Metastatic Liver Carcinoma in the Lung (tissue), 2 donors: ENCODE results near the genes NR2F1 and SPATA9.

DNA sequence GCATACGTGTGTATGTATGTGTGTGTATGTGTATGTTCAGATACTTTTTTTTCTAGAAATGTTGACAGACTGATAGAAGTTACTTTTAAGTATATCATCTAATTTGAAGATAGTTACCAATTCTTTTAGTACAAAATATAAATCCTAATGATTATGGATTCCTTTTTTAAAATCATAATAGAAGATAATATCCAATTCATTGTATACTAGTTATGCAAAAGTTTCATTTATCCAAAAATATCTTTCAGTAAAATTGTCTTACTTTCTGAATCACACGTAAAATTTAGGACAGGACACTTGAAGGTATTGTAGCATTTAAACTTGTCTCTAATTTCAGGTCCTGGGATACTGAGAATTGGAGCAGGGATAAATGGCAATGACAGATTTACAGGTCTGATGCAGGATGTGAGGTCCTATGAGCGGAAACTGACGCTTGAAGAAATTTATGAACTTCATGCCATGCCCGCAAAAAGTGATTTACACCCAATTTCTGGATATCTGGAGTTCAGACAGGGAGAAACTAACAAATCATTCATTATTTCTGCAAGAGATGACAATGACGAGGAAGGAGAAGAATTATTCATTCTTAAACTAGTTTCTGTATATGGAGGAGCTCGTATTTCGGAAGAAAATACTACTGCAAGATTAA, 99.1 kb downstream of the ADGRV1 start:
- PRO-cap, 2 experiments: no peak in any of the 2 experiments

- PRO-cap, 2 experiments: no peak in any of the 2 experiments
These were observed 330.2 kb downstream of the ADGRV1 start for GRCh38 chr5:90888758-90889220.

DNA sequence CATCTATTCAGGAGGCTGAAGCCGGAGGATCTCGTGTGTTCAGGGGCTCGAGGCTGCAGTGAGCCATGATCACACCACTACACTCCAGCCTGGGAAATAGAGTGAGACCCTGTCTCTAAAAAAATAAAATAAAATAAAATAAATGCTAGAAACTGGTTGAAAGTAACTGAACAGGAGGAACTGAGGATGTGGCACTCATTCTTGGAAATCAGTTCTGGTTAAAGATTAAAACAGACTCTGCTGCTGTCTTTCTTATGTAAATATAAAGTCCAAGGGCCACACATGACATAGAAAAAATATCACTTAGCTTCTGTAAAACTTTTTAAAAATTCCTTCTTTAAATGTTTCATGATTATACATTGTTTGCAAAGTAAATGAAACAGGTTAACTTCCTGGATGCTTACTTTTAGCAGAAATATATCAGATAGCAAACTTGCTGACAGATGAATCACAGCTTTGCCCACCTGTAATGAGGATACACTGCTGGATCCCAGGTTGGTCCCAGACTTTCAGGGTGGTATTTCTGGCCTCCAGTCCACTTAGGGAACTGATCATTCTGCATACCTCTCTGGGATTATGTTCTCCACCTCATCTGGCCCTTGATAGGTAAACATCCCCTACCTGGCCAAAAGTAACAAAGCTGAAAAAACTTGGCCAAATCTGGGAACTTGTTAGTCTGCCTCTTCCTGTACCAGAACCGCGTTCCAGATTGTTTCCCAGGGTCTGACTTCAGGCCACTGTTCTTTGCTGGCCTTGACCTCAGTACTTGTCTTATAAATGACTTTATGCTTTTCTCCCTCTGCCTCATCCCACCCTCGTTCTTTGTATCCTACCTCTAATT, 340.5 kb downstream of the ADGRV1 start:
- PRO-cap, 2 experiments: no peak in any of the 2 experiments

GRCh38 chr5:90915255-90915527, 356.6 kb downstream of the ADGRV1 start:
- PRO-cap, 2 experiments: no peak in any of the 2 experiments

- PRO-cap, 2 experiments: no peak in any of the 2 experiments
These were observed 268.6 kb downstream of the ARRDC3 start for GRCh38 chr5:91114297-91115079.

DNA sequence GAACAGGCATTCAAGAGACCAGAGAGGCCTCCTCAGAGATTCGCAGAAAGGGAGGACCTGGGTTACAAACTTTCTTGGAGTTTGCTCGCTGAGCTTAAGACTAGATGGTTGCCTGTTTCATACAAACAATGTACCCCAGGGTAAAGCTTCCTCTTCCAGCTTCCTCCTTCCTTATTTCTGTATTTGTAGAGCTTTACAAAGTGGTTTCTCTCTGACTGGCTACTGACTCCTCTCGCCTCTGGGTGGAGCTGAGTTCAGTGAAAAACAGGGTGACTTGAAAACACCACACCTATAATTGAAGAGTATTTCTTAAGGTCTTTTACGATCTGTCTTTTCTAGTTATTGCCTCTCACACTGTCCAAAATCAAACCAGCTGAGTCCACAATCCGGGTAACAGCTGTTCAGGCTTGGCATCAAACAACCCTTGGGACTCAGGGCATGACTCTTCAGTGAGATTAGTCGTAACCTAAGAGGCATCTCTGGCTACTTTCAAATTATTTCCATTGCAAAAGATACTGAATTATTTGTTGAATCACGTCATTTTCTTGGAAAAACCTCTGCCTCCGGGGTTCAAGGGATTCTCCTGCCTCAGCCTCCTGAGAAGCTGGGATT, 200.3 kb downstream of the ARRDC3 start:
- PRO-cap, 2 experiments: no peak in any of the 2 experiments

- PRO-cap, 2 experiments: peak in 2 of 2 experiments; most common plus-strand start chr5:91380192 (in 1); most common minus-strand start chr5:91380062 (in 1)
These were observed 3.2 kb downstream of the ARRDC3 start for GRCh38 chr5:91379691-91380482.

DNA sequence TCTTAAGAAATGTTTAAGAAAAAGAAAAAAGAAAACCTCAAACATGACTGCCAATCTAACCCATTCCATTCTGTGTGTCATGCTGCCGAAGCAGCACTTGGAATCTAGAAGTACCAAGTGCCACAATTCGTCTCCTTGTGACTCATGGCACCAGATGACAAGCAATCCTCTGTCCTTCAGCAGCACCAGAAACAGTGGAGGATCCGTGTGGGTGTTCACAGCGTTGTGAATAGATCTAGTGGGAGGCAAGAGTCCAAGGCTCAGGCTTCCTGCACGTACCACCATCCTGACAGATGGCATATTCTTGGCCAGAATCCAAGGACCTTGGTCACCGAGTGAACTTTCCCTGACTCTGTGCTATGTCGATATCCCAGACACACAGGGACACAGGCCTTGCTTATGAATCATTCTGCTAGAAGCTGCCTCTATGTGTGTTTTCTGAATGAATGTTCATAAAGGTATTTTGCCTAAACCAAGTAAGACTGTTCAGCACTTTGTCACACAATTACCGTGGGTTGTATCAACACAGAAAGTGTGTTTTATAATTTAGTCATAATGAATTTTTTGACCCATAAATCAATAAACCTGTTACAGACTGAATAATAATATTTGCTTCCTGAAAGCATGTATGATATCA, 504.4 kb upstream of the NR2F1 start:
- PRO-cap, 2 experiments: no peak in any of the 2 experiments

DNA sequence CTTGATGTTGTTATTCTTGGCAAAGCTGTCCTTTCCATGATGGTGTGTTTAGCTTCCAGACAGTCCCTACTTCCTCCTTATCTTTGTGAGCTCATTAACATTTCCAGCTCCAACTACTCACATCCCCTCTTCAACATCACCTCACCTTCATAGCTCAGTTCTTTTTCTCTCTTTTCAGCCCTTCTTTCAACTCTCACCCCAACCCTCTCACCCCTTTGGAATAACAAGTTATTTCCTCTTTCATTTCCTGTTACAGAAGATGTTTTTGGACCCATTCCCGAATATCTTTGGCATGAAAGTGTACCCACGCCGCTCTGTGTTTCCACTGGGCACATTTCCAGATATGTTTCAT, 223.5 kb upstream of the NR2F1 start:
- PRO-cap, 2 experiments: no peak in any of the 2 experiments

GRCh38 chr5:93583015-93583825, at the start of gene NR2F1:
NR2F1 (plus strand) TSS chr5:93583222.
- PRO-cap, 2 experiments: peak in 2 of 2 experiments; most common plus-strand start chr5:93583068 (in 1)

DNA sequence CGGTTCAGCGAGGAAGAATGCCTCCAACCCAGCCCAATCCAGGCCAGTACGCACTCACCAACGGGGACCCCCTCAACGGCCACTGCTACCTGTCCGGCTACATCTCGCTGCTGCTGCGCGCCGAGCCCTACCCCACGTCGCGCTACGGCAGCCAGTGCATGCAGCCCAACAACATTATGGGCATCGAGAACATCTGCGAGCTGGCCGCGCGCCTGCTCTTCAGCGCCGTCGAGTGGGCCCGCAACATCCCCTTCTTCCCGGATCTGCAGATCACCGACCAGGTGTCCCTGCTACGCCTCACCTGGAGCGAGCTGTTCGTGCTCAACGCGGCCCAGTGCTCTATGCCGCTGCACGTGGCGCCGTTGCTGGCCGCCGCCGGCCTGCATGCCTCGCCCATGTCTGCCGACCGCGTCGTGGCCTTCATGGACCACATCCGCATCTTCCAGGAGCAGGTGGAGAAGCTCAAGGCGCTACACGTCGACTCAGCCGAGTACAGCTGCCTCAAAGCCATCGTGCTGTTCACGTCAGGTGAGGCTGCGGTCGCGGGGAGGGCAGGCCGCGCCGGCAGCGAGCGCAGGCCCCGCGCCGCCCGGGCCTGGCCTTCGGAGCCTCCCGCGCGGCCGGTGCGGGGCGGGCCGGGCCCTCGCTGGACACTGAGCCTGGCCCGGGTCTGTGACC, 5.0 kb downstream of the NR2F1 start:
- PRO-cap, 2 experiments: no peak in any of the 2 experiments

DNA sequence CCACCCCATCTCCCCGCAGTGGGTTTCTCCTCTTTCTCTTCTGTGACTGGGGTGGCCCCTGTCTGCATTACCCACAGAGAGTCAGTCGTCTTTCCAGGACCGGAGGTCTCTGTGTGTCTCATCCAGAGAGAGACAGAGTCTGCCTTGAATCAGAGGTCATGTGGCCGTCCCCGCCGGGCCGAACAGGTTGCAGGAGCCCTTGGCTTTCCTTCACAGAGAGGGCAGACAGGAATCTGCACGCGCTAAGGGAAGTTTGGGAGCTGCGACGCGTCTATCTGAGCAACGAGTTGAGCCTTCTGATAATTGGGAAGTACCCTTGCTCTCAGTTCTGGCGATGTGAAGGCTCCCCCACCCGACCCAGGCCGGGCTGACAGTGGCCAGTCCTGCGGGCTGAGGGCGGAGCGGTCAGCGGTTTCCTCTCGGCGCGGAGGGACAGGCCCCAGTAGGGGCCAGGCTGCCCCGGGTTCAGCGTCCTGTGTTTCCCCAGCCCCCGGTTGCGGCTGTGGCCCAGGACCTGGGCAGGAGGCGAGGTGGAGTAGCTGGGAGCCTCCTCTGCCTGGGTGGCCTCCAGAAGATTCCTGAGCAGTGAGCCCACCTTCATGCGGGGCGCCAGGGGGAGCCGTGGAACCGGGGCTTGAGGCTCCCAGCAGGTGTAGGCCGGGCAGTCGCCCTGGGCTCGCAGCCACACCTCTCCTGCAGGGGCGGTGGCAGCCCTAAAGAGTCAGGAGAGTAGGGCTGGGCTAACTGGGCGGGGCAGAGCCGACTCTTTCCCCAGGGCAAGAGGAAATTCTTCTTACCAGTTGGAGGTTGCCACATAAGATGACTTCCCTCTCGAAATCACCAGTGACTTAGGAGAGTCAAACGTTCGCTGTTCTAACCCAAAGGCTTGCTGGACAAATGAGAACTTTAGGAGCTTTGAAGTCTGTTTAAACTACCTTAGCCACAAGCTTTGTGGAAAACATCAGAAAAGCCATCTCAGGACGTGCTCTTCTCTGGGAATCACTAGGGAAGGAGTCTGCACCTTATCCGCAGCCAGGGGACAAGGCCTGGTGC, 13.9 kb downstream of the NR2F1 start:
- PRO-cap, 2 experiments: no peak in any of the 2 experiments

GRCh38 chr5:95027367-95027820, 257.5 kb downstream of the MCTP1 start:
- PRO-cap, 2 experiments: no peak in any of the 2 experiments

GRCh38 chr5:95478045-95478678, 76.6 kb downstream of the SKIC3 start:
- PRO-cap, 2 experiments: no peak in any of the 2 experiments

GRCh38 chr5:95550523-95550734, 4.3 kb downstream of the SKIC3 start:
- PRO-cap, 2 experiments: no peak in any of the 2 experiments

DNA sequence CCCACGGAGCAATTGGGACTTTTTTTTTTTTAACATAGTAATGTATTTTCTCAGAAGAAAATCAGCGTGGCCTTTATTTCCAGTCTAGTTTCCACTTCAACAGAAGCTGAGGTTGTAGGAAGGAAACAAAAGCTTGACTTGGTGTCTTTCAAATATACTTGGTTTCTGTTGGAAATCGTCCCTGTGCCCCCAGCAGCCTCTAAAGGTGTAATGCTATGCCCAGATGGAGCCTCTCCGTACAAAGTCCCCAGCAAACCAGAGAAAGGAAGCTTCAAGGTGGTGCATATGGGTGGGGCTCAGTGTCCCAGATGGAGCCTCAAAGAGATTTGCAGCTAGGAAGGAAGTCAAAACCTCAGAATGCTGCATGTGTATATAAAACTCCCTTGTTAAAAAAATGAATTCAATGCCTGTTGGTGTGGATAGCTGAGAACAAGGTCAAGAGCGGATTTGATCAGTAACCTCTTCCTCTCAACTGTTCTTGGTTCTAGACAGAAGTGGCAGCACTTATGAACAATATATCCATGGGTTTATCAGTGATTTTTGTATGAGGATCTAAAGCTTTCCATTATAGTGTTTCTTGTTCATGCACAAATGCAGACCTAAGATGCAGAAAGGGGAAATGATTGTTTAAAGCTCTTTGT, 2.4 kb downstream of the GPR150 start:
- PRO-cap, 2 experiments: no peak in any of the 2 experiments

DNA sequence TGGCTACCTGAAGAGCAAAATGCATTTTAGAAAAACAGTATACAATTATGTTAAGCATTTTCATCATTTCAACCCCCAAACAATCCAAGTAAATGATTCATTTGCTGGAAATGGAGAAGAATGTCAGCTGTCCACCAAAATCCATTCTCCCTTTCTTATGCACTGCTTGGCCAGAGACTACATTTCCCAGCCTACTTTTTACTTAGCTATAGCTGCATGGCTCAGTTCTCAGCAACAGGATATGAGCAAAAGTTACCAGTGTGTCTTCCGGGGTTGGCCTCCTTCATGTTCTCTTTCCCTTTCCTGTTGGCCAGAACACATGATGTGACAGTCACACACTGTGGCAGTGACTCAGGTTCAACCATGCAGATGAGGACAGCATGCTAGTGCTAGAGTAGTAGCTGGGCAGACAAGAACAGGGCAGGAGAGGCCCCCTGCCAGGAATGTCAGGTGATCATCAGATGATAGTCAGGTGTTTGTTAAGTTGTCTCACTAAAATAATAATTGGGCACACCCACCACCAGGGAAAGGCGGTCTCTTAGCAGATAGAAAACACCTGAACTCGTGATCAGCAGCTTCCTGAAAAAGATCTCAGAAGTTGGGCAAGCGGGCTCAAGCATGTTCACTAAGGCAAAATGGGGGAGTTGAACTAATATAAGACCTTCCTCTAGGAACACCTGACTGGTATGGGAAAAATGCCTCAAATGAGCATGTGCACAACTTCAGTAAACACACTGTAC, 12.2 kb downstream of the GPR150 start:
- PRO-cap, 2 experiments: no peak in any of the 2 experiments

- PRO-cap, 2 experiments: no peak in any of the 2 experiments
These were observed at the start of gene SPATA9 for GRCh38 chr5:95682805-95683149. SPATA9 (minus strand) TSS chr5:95682991.

DNA sequence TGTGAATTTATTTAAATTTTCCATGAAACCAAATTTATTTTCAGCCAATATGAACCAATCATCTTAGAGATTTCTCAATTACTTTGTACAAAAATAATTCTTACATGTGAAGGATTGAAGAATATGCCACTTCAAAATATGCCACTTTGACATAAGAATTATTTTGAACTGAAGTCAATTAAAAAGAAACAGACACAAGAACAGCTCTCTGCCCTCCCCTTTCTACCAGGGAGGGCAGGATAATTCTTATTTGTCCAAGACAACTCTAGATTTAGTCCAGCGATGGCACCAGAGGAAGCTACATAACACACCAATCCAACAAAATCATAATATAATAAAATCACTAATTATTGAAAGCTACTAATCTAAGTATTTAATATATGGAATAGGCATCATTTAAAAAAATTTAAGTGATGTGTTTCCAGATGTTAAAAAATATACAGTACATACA, 11.8 kb upstream of the SPATA9 start:
- PRO-cap, 2 experiments: no peak in any of the 2 experiments

DNA sequence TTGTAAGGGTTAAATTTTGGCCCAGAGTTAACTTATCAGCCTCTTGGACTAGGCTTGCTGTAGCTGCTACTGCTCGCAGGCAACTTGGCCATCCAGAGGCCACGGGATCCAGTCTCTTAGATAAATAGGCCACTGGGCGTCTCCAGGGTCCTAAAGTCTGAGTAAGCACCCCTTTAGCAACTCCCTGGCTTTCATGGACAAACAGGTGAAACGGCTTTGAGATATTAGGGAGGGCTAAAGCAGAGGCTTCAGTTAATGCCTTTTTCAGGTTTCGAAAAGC, 20.8 kb upstream of the RHOBTB3 start:
- PRO-cap, 2 experiments: no peak in any of the 2 experiments